AG09309 (cell line): ENCODE measurements around the genes HCK and EFCAB8.

- RRBS, result no CpG with 5 or more reads among the region's 9 CpGs
Measured at GRCh38 chr20:31675629-31676352, 38.1 kb downstream of the COX4I2 start.

GRCh38 chr20:31712497-31713046 is 10.1 kb downstream of the BCL2L1 start:
- RRBS, result no CpG with 5 or more reads among the region's 6 CpGs

DNA sequence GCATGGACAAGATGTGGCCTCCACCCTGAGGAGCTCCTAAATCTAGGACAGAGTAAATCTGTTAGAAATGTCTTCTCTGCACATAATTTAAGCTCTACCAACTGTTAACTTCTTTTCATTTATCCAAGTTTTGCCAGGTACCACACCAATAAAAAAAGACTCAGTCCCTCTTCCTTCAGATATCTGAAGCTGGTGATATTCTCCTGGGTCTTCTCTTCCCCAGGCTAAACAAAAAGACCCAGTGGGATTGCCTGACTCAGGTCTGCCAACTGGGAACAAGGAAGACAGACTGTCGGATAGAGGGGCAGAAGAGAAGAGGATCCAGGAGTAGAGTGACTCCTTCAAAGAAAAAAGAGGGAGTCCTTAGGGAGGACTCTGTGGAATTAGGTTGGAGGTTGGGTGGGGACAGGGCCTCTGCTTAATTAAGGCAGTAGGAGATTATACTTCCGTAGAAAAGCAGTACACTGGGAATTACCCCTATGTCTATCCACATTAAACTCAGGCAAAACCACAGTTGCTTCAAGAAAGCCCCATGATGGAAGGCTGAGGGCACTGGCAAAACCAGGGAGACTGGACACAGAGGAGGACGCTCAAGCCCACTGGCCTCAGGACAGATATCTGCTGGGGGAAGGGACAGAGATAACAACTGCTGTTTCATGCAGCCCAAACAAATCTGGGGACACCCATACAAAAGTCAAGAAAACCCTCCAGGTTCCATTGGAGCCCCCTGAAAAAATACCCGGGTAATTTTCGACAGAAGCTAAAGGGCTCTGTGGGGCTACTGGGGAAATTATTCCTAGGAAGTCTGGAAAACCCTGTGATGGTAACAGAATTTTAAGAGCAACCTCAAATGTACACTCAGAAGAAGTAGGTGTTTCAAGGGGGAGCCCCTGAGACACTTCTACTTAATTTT is 5.7 kb downstream of the BCL2L1 start:
- RRBS, result no CpG with 5 or more reads among the region's 5 CpGs

- RRBS, result no CpG with 5 or more reads among the region's 8 CpGs
Measured at GRCh38 chr20:31810028-31810753, 9.0 kb upstream of the MYLK2 start.

- RRBS, result no CpG with 5 or more reads among the region's 6 CpGs
Measured at GRCh38 chr20:31815340-31815905, 3.7 kb upstream of the MYLK2 start.

DNA sequence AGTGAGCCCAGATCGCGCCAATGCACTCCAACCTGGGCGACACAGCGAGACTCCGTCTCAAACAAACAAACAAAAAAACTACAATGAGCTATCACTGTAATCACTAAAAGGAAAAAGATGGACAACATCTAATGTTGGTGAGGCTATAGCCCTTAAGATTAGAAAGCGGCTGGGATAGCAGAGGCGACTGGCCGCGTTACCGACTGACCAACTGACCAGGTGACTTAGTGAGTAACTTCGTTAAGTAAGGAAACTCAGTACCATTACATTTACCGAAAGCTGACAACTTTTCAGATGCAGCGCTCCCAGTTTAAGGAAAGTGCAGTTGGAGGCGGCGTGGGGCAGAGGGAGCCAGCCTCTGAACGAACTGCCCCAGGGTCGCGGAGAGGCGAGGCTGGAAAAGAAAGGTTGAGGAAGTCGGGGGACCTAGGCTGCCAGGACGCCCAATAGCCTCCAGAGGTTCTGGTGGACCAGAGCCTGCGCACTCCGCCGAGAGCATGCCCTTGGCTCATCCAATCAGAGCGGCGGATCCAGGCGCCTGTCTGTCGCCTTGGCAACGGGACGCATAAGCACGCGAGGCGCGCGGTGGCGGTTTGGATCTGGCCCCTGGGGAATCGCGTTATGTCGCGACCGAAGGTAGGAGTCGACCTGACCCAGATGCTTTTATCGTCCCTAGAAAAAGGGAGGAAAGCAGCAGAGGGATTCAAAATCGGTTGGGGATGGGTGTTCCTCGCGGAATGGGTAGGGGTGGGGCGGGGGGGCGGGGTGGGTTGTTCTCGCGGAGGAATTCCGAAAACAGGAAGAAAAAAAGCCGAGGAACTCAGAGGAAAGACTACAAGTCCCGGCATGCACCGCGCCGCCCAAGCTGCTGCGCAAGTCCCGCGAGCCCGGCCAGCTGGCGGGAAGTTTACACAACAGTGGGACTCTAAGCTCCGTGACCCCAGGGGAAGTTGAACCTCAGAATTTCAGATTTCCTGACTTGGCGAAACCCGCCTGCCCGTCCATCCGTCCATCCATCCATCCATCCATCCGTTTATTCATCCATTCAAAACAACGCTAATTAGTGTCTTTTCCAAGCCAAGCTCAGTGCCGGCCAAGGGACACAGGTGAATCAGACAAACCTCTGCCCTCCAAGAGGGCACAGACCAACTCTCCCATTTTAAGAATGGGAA is 9.2 kb downstream of the TTLL9 start:
- RRBS, result 3% methylated on average over 8 of the region's 69 CpGs

- RRBS, result no CpG with 5 or more reads among the region's 10 CpGs
Measured at GRCh38 chr20:31974636-31975596, 7.0 kb downstream of the XKR7 start.

DNA sequence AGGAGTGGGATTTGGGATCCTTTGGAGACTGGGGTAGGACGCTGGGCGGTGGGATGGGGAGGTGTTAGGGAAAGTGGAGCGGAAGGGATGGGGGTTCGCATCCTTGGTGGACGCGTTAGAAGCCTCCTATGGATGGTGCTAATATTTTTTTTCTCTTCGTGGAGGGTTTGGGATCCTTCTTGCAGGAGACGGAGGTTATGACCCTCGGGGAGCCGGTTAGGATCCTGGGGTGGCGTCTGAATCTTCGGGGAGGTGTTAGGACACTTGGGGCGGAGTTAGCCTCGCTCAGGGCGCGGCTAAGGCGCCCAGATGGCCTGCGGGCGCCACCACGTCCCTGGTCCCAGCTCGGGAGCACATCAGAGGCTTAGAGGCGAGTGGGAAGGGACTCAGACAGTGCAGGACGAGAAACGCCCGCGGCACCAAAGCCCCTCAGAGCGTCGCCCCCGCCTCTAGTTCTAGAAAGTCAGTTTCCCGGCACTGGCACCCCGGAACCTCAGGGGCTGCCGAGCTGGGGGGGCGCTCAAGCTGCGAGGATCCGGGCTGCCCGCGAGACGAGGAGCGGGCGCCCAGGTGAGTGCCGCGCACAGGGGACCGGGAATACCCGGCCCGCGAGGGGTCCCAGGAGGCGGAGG is at the start of gene HCK:
Gene HCK, plus strand, starts transcription at position 326 of the 632 bp plus-strand sequence.
- RRBS, result 3% methylated on average over 13 of the region's 47 CpGs

- RRBS, result no CpG with 5 or more reads among the region's 7 CpGs
Measured at GRCh38 chr20:32331894-32333121, 25.8 kb upstream of the ASXL1 start.

DNA sequence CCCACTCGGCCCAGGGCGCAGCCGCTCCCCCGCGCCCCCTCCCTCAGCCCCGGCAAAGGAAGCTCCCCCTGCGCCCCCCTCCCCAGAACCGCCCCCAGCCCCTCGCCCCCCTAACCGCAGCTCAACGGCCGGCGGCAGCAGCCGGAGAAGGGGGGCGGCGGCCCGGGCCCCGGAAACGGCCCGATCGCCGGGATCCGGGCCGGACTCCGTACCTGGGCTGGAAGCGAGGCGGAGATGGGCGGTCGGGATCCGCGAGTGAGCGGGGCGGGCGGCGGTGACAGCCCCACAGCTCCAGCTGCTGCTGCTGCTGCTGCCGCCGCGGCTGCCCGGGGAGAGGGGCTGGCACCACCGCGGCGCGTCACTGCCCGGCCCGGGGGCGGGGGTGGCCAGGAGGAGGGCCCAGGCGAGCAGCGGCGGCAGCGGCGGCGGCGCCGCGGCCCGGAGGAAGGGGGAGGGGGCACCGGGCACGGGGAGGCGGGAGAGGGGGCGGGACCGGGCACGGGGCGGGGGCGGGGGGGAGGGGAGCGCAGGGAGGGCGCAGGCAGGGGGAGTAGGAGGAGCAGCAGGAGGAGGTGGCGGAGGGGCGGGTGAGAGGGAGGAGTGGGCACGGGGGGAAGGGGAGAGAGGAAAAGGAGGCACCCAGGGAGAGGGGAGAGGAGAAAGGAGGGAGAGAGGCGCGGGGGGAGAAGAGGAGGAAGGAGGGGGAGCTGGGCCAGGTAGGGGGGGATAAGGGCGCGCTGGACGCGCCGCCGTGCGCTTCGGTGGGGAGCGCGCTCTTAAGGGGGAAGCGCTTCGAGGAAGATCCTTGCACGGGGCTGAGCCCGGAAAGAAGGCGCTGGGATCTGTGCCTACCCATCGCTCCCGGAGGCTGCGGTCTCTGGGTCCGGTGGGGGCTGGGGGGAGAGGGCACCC is 101.7 kb downstream of the NOL4L start:
- RRBS, result 3% methylated on average over 11 of the region's 90 CpGs

DNA sequence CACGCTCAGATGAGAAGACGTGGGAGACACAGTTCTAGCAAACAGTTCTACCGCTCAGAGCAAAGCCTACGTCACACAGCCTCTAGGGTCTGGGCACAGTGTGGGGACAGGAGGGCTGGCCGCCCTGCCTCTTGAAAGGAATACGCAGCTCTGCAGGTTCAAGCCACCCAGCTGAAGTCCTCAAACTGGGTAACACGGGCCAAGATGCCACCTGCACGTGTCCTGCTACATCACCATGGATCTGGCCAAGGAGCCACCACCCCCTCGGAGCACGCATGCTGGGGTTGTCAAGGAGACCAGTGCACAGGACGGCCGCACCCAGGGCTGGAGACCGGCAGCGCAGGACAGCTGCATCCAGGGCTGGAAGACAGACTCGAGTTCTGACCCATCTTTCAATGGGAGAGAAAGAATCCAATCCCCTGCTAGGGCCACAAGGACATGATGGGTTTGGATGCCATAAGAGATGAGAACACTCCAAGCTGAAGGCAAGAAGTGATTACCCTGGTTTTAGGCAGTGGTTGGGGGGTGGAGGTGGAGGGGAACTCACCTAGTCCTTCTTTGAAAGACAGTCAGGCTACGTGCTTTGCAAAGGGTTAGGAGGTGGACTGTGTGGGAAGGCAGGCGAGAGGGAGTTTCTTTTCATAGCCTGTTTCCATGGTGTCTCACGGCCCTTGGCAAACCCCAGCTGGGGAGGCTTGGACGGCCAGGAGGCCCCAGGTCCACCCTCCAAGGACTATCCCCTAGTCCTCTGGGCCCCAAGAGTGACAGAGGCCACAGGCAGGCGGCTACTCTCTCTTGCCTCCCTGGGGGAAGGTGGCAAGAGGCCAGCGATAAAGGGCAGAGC is 74.7 kb downstream of the NOL4L start:
- RRBS, result no CpG with 5 or more reads among the region's 21 CpGs

- RRBS, result no CpG with 5 or more reads among the region's 7 CpGs
Measured at GRCh38 chr20:32652785-32653262, 20.9 kb downstream of the C20orf203 start.

DNA sequence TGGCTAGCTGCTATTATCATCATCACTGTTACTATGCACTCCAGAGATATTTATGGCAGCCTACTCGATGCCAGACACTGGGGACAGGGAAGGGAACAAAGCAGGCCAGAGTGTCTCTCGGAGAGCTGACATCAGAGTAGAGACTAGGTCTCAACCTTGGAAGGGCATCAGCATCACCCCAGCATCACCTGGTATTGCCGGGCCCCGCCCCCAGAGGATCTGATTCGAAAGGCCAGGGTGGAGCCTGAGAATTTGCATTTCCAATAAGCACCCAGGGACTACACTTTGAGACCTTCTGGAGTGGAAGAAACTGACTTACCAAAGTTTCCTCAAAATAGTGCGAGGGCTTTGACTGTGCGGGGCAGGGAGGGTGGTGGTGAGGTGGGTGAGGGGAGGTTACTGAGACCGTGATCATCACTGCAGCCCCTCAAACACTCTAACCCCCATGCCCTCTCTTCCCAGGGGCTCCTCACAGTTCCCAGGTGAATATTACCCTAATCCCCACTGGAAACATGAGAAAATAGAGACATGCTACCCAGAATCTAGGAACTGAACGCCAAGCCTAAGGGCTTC is 629 bp upstream of the COMMD7 start:
- RRBS, result no CpG with 5 or more reads among the region's 9 CpGs

DNA sequence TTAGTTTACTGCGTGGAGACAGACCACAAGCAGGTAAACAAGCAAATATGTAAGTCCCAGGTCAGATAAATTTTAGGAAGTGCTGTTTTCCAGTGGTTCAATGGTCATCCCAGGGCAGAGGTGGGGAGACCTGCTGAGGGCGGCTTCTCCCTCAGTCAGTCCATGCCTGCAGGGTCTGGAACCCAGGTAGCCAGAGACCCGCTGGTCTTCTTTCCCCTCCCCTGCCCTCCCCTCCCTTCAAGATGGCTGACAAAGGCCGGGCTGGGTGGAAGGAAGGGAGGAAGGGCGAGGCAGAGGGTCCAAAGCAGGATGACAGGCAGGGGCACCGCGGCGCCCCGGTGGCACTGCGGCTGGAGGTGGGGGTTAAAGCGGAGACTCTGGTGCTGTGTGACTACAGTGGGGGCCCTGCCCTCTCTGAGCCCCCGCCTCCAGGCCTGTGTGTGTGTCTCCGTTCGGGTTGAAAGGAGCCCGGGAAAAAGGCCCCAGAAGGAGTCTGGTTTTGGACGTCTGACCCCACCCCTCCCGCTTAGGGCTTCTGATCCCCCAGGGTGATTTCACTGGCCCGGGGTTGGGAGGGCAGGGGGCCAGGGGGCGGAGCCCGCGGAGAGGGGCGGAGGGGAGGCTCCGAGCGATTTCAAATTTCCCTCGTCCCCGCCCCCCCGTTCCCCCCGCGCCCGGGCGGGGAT is 432 bp upstream of the DNMT3B start:
- RRBS, result 11% methylated on average over 10 of the region's 31 CpGs

DNA sequence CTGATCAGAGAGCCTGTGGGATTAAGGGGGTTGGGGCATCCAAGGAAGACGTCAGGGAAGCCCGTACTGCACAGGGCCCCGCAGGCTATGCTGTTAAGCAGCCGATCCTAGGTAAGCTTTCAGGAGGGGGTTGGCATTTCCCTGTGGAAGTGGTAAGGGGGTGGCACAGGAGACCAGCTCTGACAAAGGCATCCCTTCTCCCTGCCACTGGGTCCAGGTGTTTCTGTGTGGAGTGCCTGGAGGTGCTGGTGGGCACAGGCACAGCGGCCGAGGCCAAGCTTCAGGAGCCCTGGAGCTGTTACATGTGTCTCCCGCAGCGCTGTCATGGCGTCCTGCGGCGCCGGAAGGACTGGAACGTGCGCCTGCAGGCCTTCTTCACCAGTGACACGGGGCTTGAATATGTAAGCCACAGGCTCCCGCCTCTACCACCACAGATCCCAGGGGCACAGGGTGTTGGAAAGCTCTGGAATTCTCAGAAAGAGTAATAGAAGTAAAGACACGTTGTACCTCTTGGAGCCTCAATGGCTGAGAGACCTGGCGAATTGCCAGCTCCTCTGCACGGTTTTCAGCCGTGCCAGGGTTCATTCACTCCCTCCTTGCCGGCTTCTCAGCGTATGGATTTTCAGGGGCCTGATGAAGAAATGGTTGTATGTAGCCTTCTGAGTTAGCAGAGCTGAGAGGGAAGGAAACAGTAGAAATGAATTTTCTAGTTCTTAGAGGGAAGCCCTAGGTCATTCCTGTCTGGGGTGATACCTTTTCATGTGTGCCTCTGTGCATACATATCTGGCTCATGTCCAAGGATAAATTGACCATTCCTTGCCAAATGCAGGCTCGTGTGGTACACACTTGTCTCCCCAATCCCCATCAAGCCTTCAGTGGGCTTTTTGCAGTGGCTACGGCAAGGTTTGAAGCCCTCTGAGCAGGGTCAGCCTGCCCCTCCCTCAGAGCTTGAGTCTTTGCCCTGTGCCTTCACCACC is 21.2 kb upstream of the MAPRE1 start:
- RRBS, result no CpG with 5 or more reads among the region's 24 CpGs

GRCh38 chr20:32858291-32859019 is at the start of gene EFCAB8:
TSS of gene EFCAB8 (plus strand) at chr20:32858923.
- RRBS, result no CpG with 5 or more reads among the region's 6 CpGs

GRCh38 chr20:32859037-32859414 is 303 bp downstream of the EFCAB8 start:
- RRBS, result no CpG with 5 or more reads among the region's 5 CpGs

DNA sequence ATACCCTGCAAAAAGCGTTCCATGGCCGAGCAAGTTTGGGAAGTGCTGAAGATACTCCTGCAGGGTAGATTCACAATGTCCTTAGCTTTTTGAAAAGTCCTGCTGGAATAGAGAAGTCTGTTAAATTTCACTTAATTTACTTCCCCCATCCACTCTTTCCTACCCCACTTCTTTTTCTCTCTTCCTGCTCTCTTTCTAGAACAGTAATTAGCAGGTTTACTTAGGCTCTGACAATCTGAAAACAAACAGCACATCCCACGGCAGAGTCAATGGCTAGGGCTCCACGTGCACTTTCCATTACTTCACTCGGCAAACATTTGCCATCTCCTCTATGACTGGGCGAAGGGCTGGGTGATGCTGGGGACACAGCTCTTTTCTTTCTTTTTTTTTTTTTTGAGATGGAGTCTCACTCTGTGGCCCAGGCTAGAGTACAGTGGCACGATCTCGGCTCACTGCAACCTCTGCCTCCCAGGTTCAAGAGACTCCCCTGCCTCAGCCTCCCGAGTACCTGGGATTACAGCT is 26.6 kb downstream of the BPIFB4 start:
- RRBS, result no CpG with 5 or more reads among the region's 9 CpGs

- RRBS, result no CpG with 5 or more reads among the region's 6 CpGs
Measured at GRCh38 chr20:33113378-33113851, 34.0 kb downstream of the BPIFB4 start.

DNA sequence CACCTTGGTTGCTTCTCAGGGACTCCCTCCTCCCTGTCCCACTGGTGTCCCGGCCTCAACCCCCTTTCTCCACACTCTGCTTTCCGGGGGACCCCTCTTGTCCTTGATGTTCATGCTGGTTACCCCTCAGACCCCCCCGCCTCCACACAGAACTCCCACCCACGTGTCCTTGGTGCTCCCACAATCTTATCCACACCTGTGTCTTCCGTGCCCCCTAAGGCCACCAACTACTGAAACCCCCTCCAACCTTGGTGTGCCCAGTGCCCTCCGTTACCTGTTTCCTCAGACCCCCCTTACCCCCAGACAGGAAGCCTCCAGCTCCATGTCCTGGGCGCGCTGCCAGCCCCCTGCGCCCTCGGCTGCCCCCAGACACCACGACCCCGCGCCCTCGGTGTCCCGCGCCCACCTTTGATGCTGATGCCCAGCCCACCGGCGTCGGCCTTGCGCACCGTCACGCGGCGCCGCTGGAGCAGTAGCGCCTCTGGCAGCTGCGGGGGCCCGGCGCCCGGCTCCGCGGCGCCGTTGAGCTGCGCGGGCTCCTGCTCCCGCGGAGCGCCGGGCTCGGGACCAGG is 572 bp downstream of the SNTA1 start:
- RRBS, result 3% methylated on average over 24 of the region's 41 CpGs